NALM6 (cell line): ENCODE measurements around a stretch of chr7.

GRCh38 chr7:149770606-149770882 lies 2.8 kb downstream of the ZNF467 start:
- PRO-cap: no peak

DNA sequence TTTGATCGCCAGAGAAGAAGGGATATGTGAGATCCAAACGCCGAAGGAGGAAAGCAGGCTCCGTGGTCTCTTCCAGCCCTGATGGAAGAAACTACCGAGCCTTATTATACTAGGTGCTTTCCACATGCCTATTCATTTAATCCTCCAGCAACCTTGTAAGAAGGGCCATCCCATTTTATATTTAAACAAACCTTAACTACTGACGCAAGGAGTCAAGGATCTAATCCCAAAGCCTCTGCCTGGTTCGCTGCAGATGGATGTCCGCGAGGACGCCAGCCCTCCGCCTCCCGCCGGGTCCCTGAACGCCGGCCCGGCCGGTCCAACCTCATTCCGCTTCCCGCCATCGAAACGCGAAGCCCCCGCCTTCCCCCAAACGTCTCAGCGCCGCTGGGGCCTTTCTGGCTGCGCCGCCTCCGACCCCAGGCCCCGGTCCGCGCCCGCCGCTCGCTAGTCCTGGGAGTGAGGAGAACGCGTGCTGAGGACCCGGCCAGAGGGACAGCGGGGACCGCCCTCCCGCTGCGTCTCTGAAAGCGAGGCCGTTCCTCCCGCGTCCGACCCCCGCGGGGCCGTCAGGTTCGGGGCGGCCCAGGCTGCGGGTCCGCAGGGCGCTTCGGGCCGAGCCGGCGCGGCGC lies 620 bp upstream of the ATP6V0E2 start:
- PRO-cap: no peak

GRCh38 chr7:149880427-149881448 lies 7.0 kb downstream of the ATP6V0E2 start:
- PRO-cap: no peak

DNA sequence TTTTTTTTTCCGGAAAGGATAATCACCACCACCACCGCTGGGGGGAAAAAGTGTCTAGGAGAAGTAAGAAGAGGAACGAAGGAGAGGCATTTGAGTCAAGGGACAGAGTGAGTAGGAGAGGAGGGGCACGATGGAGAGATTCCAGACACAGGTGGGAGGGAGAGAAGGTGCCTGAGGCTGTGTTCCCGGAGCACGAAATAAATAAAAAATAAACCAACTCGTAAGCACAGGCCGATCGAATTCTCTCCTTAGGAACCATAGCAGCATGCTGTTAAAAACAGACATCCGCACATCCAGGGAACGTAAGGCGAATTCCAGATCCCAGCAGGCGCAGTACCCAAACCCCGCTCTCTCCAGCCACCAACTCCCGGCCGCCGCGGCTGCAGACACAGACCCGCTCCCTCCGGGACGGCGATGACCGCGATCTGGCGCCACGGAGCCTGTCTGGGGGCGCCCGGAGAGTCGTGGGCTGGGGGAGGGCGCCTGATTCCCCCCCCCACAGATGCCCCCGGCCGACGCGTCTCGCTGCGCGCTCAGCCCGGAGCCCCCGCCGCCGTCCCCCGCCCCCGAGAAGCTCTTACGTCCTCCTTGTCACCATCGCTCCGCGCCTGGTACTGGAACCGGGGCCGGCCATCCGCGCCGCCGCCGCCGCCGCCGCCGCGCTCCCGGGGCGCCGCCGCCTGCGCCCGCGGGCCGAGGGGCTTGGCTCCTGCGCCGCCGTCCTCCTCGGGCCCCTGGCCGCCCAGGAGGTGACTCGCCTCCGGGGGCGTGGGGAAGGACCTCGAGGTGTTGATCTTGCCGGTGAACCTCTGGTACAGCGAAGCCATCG lies 173.5 kb downstream of the ATP6V0E2 start:
- PRO-cap: no peak

DNA sequence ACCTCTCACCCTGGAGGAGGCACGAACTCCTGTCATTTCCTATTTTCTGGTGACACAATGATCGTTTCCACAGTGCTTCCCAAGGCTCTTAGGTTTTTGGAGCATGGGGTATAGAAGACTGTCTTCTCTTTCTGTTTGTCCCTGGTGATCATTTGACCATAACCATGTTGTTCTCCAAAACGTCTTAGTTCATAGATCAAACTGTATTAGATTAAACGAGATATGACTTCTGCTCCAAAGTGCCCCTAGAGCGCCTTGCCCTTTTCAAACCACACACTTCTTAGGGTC lies 179.2 kb downstream of the ATP6V0E2 start:
- PRO-cap: no peak

GRCh38 chr7:150312845-150313647 lies 10.1 kb upstream of the LRRC61 start:
- PRO-cap: no peak

GRCh38 chr7:150330203-150331169 lies 7.1 kb upstream of the ACTR3C start:
- PRO-cap: no peak

- PRO-cap: no peak
These were observed 1.4 kb downstream of the REPIN1 start for GRCh38 chr7:150369885-150370604.

DNA sequence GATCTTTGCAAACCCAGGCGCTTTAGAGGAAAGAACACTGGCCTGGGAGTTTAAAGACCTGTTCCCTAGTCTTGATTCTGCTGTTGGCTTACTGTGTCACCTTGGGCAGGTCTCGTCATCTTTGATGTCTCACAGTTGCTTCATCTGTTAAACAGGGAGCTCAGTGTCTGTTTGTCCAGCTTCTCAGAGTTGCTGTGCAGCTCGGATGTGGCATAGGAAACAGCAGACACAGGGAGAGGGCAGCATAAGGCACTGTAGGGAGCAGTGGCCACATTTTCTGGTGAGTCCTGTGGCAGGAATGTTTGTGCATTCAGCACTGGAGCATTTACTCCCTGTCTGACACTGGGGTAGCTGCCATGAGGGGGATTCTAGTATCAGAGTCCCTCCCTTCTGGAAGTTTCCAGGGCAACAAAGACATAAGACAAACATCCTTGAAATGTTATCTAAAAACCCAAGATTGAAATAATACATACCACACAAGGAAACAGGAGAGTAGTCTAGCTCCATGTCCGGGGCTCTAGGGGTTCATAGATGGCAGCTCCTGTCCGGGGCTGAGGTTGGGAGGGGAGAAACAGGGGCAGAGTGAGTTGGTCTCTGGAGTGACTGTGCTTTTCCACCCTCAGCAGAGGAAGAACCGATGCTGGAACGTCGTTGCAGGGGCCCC lies 2.1 kb downstream of the REPIN1 start:
- PRO-cap: no peak

GRCh38 chr7:150378844-150379201 lies 307 bp upstream of the ZNF775 start:
- PRO-cap: bidirectional peak, plus-strand start at chr7:150379287, minus-strand start at chr7:150379066

GRCh38 chr7:150388549-150389322 lies 9.6 kb downstream of the ZNF775 start:
- PRO-cap: no peak

GRCh38 chr7:150393058-150393698 lies 12.3 kb upstream of the ENSG00000284691 start:
- PRO-cap: no peak

GRCh38 chr7:150394187-150394549 lies 11.3 kb upstream of the ENSG00000284691 start:
- PRO-cap: no peak

- PRO-cap: bidirectional peak, plus-strand start at chr7:150406897, minus-strand start at chr7:150406793; bidirectional peak, plus-strand start at chr7:150407183, minus-strand start at chr7:150407063; bidirectional peak, plus-strand start at chr7:150407456, minus-strand start at chr7:150407417
These were observed 1.3 kb downstream of the ENSG00000284691 start for GRCh38 chr7:150406470-150407559.

GRCh38 chr7:150408659-150409447 lies 3.4 kb downstream of the ENSG00000284691 start:
- PRO-cap: unidirectional peak, minus-strand start at chr7:150408912

DNA sequence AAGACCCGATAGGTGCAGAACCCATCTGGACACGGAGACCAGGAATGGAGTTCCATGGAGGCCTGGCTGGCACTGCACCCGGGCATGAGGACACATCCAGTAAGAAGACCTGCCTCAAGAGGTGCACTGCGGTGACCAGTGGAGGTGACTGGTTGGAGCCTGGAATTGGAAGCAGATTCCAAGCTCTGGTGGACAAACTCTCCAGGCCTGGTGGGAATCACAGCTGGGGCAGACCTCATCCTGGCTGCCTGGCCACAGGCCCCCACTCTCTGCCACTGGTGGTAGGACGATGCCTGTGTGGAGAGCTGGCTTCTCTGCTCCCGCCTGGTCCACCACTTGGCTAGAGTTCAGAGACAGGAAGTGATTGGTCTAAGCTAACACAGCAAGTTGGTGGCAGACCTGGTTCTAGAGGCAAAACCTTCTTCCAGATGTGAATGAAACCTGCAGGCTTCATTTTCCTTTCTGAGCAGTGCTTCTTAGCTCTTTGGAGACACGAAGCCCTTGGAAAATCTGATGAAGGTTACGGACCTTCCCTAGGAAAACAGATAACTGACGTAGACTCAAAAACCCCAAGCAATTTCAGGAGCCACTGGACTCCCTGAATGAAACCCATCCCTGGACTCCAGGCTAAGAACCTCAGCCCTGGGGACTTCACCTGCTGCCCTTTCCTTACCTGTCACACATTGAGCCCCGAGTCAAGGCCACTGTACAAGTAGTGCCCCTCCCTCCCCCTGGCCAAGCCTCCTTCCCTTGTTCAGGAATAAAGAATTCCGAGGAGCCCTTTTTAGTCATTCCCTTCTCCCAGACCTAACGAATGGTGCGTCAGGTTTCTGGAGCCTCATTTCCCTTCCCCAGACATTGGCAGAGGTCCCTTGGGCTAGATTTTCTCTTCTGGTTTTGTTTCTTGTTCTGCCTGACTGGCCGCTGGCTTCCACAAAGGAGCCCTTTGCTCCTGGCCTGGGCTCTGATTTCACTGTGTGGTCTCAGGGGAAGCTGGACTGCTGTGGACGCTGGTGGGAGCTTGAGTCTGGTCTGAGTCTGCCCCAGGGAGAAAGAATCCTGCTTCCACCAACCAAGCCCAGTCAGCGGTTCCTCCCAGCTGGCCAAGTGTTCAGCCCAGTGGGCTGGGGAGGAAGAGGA lies 5.1 kb downstream of the ENSG00000284691 start:
- PRO-cap: no peak

DNA sequence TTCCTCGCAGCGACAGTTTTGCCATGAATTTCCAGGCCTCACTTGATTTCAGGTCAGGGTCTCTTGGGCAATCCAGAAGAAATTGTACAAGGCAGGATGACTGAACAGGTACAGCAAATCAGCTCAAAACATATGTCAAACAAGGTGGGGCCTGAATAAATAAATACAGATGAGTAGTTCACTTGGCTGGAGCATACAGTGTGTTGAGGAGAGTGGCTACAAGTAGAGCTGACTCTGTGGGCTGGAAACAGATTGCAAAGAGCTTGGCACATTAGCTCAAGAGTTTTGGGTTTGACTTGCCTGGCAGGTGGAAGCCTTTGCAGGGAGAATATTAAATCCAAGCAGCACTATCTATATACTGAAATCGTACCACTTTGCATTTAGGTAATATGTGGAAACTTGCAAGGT lies 15.0 kb downstream of the GIMAP8 start:
- PRO-cap: no peak

- PRO-cap: no peak
These were observed 27.1 kb downstream of the GIMAP8 start for GRCh38 chr7:150477295-150478133.

GRCh38 chr7:150502578-150503067 lies 12.0 kb upstream of the GIMAP7 start:
- PRO-cap: no peak

DNA sequence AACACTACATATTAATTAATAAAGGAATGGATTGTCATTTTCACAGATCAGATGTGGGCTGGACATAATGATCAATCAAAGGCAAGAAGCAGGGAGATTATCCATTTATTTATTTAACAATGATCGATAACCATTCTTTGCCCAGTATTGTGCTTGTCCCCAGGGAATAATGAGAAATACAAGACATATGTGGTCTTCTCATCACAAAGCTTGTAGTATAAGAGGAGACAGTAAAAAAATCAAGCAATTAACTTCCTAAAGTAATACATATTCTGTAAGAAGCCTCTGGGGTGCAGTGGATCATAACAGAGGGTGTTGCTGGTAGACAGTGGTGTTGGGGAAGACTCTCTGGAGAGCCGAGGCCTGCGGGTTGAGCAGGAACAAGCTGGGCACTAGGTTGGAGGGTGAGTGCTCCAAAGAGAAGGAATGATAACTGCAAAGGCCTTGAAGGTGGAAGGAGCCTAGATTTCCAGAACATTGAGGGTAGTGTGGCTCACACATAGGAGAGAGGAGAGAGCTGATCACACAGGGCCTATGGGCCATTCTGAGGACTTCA lies 1.4 kb downstream of the GIMAP4 start:
- PRO-cap: no peak